AG10803 (cell line): Measurements from ENCODE around the genes STK10 and UBTD2.

DNA sequence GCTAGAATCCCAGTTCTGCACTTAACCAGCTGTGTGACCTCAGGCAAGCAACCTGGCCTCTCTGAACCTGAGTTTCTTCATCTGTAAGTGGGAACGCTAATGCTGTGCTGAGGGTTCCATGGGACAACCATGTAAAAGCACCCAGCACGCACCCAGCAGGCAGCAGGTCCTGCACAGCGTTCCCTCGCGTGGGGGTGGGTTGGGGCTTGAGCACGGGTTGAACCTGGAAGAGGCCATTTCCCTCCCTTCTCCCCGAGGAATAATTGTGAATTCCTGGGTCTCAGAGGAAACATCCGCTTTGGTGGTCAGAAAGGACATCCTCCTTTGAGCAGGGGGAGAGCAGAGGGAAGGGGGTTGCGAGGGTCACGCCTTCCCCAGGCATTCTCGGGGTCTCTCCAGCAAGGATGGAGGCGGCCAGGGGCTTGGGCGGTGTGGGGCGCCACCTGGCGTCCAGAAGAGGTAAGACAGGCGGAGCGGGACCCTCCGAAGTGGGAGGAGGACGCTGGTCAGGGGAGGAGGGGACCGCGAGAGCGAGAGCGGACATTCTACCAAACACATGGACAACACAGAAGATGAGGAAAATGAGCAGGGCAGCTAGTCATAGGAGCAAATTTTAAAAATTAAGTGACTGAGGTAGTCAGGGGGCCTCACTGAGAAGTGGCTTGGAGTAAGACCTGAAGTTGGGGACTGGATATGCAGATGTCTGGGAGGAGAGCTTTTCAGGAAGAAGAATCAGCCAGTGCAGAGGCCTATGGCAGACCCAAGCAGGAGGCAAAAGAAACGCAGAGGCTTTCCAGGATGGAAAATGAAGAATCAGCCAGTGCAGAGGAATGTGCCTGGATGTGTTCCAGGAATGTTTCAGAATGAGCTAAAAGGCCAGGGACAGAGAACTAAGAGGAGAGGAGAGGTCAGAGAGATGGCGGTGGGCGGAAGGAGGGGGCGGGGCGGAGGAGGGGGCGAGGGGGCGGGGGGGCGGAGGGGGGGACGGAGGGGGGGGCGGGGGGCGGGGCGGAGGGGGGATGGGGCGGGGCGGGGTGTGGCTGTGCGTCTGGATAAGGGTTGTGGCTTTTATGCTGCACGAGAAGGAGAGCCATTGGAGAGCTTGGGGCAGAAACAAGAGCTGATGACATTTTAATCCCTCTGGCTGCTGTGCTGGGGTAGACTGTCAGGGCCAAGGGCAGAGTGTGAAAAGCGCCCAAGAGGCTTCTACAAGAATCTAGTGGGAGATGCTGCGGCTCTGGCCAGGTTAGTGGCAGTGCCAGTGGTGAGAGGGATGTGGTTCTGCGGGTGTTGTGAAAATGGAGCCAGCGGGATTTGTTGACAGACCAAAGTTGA, 129.4 kb downstream of the KCNIP1 start:
- RRBS = no CpG with 5 or more reads among the region's 43 CpGs

- RRBS = no CpG with 5 or more reads among the region's 6 CpGs
Measured at GRCh38 chr5:171317327-171317526, 8.2 kb downstream of the TLX3 start.

GRCh38 chr5:171494469-171495244, 75.2 kb downstream of the FGF18 start:
- RRBS = 3% methylated on average over 4 of the region's 14 CpGs

DNA sequence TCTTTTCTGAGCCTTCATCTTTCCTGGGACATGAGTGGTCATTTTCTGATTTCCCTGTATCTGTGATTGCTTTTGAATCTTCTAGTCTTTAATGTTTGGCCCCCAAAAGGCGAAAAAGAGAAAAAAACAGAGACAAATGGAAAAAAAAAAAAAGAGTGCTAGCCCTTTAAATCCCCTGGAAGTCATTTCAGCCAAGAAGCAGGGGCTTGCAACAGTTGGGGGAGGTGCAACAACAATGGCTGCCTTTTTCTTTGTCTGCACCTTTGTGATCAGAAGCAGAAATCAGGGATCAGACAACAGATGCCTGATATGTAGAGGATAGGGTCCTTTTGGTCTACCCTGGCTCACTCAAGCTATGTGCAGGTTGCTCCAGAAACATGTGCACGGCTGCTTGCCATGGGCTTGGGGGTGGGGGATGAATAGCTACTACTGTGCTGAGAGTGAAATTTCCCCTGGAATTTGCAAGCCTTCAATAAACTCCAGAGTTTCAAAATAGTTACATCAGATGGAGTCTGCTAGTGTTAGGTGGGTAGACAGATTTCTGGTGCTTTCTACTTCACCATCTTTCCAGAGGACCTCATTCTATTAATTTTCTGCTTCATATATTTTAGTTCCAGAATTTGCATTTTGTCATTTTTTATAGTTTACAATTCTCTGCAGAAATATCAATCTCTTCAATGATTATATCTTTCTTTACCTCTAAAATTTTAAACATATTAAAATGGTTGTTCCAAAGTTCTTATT, 150.9 kb downstream of the FGF18 start:
- RRBS = no CpG with 5 or more reads among the region's 2 CpGs

- RRBS = no CpG with 5 or more reads among the region's 4 CpGs
Measured at GRCh38 chr5:171648327-171648606, 137.3 kb upstream of the SMIM23 start.

GRCh38 chr5:171966056-171966940, 40.1 kb downstream of the FBXW11 start:
- RRBS = no CpG with 5 or more reads among the region's 5 CpGs

DNA sequence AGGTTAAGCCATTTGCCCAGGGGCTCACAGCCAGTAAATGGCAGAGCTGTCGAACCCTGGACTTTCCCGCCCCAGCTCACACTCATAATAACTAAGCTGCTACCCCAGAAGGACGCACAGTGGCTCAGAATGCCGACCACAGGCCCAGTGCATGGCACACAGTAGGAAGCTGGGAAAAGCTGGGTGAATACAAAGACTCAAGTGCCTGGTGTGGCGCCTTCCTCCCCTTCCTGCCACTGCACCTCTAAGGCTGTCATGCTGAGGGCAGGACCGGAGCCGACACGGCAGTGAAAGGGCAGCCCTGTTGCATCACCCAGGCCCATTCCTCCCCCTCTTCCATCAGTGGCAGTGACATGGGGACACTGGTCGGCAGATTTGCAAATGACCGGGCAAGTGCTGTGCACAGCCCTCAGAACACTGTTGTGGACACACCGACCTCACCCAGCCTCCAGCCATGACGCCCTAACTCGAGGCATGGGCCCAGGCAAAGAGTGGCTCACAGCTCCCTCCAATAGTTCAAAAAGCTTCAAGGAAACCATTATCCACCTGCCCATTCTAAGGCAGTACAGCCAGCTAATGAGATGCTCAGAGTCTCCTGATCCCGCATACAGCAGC, 84.0 kb downstream of the STK10 start:
- RRBS = 64% methylated on average over 5 of the region's 14 CpGs

DNA sequence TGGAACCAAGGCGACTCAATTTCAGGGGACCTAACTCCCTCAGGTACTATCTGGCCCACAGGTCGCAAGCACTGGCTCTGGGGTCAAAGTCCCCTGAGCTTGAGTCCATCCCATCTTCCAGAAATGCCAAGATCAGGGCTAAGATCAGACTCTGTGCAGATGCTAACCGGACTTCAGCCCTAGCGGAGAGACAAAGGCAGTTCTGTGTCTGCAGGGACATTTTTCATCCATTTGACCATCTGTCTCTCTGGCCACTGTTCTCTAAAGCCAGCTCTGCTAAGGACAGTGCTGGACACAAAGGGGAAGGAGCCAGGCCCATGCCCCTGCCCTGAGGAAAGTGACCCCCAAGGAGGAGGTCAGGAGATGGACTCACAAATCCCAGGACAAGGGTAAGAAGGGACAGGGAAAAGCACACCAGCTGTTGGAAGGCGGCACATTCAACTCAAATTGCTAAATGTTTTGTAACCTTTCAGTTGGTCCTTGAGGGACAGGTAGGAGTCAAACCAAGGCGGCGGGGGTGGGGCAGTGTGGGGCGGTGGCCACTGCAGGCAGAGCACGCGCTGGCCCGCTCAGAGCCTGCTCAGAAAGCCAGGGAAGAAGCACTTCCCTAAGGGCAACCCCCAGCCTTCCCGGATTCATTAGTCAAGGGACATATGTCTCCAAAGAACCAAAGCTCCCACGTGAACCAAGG, 42.9 kb downstream of the STK10 start:
- RRBS = no CpG with 5 or more reads among the region's 13 CpGs

DNA sequence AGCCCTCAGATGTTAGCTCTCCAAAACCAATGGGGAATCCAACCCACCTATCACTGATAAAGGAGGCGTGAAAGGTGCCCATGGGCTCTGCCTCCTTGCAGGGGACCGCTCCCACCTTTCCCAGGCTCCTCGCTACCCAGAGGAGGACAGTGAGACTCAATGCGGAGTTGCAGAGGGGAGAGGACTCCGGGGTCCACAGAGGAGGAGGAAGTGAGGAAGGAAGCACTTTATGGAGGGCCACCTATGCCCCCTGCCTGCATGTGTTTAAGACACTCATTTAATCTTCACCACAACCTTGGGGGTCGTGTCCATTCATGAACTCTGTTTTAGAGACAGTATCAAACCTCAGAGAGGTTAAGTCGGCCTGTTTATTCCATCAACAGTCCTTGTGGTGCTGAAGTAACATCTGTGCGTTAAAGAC, 17.3 kb downstream of the STK10 start:
- RRBS = no CpG with 5 or more reads among the region's 8 CpGs

DNA sequence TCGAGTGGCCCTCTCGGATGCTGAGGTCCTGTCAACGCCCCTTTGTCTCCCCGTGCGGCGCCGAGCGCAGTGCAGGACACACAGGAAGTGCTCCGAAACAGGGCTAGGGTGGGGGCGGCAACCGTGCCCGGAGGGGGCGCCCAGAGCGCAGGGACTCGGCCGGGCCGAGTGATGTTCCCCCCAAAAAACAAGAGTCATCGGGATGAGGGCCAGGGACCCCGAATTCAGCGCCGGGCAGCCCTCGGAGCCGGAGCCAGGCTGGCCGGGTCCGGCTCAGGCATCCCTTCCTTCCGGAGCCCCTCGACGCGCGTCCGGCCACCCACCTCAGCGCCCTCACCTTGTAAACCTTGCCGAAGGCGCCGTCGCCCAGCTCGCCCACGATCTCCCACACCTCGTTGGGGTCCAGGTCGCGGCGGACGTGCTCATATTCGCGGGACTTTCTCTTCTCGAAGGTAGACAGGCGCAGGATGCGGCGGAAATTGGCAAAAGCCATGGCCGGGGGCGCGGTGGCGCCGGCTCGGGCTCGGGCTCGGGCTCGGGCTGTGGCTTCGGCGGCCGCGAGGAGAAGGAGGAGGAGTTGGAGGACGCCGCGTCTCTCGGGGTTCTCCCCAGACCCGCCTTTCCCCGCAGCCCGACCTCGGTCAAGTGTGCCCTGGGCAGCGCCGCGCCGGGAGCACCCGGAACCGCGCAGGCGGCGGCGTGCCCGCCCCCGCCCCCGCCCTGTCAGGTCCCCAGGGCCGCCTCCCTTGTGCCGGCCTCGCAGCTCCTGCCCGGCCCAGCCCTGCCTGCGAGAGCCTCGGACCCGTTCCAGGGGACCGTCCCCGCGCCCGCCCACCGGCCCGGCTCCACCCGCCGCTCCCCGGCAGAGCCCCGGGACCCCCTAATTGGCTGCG, at the start of gene STK10:
Gene STK10, minus strand, starts transcription at position 675 of the 893 bp plus-strand sequence.
- RRBS = under 1% methylated on average over 25 of the region's 101 CpGs

DNA sequence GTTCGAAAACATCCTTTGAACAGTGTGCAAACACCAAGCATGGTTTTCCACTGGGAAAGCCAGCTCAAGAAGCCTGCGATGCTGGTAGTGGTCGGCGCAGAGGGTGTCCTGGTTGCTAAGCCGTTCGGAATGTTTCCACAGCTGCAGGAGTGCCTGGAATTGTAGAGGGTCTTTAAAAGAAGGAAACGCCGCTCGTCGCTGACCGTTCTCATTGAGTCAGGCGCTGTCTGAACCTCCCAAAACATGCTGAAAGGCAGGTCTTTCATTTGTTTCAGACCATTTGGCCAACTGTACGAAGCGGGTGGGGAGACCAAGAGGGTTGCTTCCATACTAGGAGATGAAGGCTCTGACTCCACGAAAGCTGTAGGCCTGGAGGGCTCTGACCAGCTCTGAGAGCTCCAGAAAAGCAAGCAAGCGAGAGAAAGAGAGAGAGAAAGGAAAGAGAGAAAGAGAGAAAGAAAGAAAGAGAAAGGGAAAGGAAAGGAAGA, 1.4 kb upstream of the STK10 start:
- RRBS = no CpG with 5 or more reads among the region's 16 CpGs

- RRBS = 2% methylated on average over 39 of the region's 104 CpGs
Measured at GRCh38 chr5:172282845-172283952, at the start of gene UBTD2. UBTD2 (minus strand) TSS chr5:172283764.

GRCh38 chr5:172303896-172304173, 20.3 kb upstream of the UBTD2 start:
- RRBS = no CpG with 5 or more reads among the region's 1 CpG

- RRBS = no CpG with 5 or more reads among the region's 3 CpGs
Measured at GRCh38 chr5:172410709-172411047, 43.6 kb downstream of the SH3PXD2B start.

GRCh38 chr5:172411310-172411804, 43.0 kb downstream of the SH3PXD2B start:
- RRBS = no CpG with 5 or more reads among the region's 6 CpGs

GRCh38 chr5:172423685-172424140, 30.6 kb downstream of the SH3PXD2B start:
- RRBS = no CpG with 5 or more reads among the region's 16 CpGs

GRCh38 chr5:172565272-172565981, 75.6 kb upstream of the NEURL1B start:
- RRBS = no CpG with 5 or more reads among the region's 9 CpGs

DNA sequence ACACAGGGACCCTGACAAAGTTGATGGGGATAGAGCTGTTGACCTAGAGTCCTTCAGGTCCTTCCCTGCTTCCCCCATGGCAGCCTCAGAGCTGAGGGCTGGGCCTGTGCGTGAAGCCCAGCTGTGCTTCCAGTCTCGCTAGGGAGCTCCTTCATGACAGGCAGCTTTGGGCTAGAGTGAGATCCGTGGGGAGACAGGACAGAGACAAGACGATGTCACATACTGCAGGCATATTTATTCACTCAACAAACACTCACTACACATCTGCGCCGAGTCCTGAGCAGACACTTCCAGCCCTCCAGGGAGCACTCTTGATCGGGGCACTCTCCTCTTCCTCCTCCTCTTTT, 56.4 kb upstream of the NEURL1B start:
- RRBS = no CpG with 5 or more reads among the region's 7 CpGs

GRCh38 chr5:172622004-172623221, 18.6 kb upstream of the NEURL1B start:
- RRBS = no CpG with 5 or more reads among the region's 23 CpGs

DNA sequence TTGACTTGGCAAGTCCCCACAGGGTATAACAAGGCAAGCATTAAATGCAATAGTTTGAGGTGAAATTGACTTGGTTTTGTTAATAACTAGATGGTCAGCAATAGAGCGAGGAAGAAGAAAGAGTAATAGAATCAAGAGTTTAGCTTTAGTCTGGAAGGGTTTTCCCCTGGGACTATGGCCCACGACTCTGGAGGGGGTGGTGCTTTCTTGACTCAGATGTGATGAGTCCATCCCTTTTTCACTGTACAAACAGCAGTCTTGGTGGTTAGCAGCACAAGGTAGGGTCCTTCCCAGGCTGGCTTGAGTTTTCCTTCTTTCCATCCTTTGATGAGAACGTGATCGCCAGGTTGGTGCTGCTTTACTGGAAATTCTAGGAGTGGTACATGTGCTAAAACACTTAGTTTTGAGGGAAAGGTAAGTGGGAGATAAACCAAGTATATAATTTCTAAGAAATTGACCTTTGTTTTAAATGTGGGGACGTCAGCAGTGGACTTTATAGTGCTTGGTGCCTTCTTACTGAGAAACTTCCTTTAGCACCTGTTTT, 11.7 kb downstream of the NEURL1B start:
- RRBS = no CpG with 5 or more reads among the region's 5 CpGs